REH cell (cell line): ENCODE data around the genes GALNT2, PGBD5 and COG2.

- PRO-cap: no peak
Measured at GRCh38 chr1:228933753-228934280, 198.5 kb downstream of the RHOU start.

DNA sequence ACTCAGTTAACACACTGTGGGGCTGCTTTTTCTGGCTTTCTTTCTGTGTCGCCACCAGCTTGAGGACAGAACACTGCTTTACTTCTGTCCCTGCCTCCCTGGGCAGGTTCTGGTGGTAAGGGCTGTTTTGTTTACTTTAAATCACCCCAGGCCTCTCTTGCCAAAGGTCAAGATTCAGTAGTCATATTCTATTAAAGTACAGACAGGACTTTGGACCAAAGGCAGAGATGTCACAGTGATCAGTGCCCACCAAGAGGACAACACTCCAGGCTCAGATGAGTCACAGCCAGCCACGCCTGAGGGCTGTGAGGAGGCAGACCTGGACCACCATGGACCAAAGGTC, 199.9 kb downstream of the RHOU start:
- PRO-cap: no peak

DNA sequence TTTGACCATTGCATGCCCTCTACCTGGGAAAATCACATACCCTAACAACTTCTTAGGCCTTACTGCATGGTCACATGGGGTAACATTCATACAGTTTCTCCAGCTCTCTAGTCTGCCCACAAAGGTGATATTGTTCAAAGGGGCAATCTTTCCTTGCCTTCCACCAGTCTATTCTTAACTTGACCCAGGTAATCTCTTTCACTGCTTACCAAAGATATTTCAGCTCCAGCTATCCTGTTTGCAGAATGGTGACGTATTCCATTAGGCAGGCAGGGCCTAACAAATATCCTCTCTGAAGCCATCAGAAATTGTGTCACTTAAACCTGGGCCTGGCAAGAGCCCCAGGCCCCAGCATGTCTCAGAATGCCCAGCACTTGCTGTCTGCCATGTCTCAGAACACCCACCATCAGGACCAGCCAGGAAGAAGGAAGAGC, 157.8 kb upstream of the RAB4A start:
- PRO-cap: no peak

DNA sequence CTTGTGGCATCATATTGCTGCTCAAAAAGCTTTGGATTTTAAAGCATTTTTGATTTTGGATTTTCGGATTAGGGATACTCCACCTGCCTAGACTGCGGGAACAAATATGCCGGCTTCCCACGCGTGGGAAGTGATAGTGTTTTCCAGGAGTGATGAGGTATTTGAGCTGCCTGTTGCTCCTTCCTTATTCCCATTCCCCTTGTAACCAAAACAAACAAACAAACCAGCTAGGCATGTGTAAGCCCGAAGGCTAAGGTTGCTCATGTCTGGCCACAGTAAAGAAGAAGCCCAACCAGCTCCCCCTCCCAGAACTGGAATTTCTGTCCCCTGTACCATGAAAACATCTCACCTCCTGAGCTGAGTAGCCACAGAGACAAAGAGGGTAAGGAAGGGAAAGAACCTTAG, 41.9 kb upstream of the RAB4A start:
- PRO-cap: no peak

GRCh38 chr1:229272118-229273047, 1.5 kb downstream of the RAB4A start:
- PRO-cap: no peak

GRCh38 chr1:229341782-229342831, 740 bp downstream of the CCSAP start:
- PRO-cap: bidirectional peak, plus-strand start at chr1:229342038, minus-strand start at chr1:229342087; bidirectional peak, plus-strand start at chr1:229342741, minus-strand start at chr1:229342405

DNA sequence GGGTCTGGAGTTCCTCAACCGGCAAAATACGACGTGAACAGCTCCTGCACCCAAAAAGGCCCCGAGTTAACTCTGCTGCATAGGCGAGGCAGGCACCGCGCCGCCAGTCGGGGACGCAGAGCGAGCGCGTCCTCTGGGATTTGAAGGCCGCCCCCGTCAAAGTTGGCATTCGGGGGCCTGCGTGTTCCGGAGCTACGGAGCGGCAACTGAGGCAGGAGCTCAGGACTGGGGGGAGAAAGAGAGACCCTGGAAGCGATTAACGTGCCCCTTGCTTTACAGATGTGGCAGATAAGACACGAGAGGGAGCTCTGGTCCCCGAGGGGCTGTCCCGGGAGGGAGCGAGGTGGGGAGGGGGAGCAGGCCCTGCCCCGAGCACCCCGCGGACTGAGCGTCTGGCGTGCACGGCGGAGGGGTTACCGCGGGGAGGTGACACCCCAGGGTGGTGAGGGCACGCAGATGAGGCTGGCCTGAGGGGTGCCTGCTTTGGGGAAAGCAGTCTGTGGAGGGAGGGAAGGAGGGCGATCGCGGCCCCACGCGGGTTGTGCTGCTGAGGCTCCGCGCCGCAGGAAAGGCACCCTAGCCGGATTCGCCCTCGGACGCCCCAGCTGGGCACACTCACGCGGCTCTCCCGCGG, 26.6 kb downstream of the ACTA1 start:
- PRO-cap: no peak

DNA sequence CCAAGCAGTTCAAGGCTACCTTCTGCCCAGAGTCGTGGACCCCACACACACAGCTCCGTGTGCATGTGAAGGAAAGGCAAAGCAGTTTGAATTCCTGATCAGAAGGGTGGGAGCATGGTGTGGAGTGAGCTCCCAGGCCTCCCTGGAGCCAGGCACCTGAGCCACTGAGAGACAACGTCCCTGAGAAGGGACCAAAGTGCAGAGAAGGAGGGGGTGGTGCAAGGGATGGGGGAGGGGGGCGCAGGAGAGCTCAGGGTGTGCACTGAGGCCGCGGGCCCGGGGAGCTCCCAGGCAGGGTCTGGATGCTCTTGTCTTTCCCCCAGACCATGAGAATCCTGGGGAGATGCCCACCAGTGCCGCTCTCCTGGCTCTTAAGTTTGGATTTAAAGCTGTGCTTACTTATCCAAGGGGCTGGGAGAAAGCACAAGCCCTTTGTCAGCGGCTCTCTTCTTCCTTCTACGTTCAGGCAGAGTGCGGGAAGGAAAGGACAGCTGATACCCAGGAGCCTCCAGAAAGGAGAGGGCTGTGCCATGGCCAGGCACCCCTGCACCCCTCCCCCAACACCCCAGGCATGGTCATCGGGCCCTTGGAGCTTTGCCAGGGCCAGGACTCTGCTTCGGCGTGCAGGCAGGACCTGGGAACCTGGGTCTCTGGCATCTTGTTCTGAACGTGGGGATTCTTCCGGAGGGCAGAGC, 24.1 kb downstream of the ACTA1 start:
- PRO-cap: no peak

- PRO-cap: no peak
Measured at GRCh38 chr1:229436215-229436730, 2.4 kb upstream of the ACTA1 start.

GRCh38 chr1:229694175-229694861, 68.3 kb downstream of the URB2 start:
- PRO-cap: bidirectional peak, plus-strand start at chr1:229694618, minus-strand start at chr1:229694392

GRCh38 chr1:229753680-229754273, 127.7 kb downstream of the URB2 start:
- PRO-cap: unidirectional peak, plus-strand start at chr1:229753957

DNA sequence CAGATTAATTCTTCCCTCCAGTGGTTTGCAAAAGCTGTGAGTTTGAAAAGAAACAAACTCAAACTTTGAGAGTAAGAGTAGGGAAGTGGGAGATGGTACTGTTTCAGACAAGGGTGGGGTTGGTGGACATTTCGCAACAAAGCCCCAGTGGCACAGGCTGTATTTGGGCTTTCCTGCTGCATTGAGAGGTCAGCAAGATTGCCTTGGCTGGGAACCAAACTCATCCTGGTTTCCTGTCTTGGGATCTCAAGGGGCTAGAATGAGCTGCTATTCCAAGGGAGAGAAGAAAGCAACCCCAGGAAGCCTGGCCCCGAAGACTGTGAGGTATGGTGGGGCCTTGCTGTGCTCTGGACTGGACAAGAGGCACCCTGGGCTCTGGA, 64.6 kb upstream of the GALNT2 start:
- PRO-cap: no peak

GRCh38 chr1:230066323-230067431, at the start of gene GALNT2:
TSS of gene GALNT2 (plus strand) at chr1:230067238.
- PRO-cap: bidirectional peak, plus-strand start at chr1:230067238, minus-strand start at chr1:230067077

- PRO-cap: no peak
Measured at GRCh38 chr1:230163235-230163639, 96.2 kb downstream of the GALNT2 start.

- PRO-cap: no peak
Measured at GRCh38 chr1:230168515-230169303, 101.7 kb downstream of the GALNT2 start.

DNA sequence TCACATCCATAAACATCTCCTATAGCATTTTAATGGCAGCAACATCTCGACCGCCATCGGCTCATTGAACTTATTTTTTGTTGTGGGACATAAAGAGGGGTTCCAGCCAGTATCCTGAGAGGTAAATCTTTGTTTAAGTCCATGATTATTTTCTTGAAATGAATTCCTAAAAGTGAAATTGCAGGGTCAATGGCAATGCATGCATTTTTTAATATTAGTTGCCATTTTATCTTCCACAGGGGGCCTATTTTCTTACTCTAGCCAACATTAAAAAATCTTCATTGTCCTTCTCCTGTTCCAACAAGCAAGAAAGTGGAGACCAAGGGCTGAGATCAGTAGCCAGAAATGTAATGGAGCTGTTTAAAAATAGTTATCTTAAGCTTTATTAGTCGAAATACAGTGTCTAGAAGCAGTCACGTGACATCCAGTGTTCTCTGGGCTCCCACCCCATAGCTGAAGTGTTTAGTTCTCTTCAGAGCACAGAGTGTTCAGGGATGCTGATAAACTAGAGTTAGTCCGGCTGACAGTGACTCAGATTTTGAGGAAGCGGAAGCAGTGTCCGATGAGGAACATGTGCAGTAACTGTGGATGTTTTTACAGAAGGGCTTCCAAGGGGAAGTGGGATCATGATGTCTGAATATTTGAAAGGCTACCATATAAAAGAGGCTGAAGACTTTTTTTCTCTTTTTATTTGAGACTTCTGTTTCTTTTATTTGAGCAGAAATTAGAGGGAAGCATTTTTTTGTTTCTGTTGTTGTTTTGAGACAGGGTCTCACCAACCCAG, 123.9 kb downstream of the GALNT2 start:
- PRO-cap: no peak

DNA sequence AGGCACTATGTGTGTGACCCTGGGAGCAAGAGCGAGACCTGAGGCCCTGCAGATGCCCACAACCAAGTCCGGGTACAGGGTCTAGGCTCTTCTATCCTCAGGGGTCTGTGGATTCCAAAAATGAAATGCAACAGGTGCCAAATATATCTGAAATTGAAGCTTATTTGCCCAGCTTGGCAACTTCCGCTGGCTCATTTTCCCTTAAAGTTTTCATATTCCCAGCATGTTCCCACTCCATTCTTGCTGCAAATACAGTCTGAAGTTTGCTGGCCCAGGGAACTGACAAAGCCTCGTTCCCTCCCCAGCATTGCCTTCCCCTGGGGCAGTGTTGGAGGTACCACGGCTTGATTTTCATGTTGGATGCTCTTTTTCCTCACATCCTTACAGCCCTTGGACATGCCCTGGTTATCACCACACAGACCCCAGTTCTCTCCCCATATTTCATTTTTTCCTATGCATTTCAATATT, 177.6 kb downstream of the PGBD5 start:
- PRO-cap: no peak

GRCh38 chr1:230332436-230333333, 93.4 kb downstream of the PGBD5 start:
- PRO-cap: no peak

- PRO-cap: no peak
Measured at GRCh38 chr1:230425450-230426759, at the start of gene PGBD5. TSS of gene PGBD5 (minus strand) at chr1:230426332.

GRCh38 chr1:230642142-230643209, at the start of gene COG2:
TSS of gene COG2 (plus strand) at chr1:230642481.
- PRO-cap: bidirectional peak, plus-strand start at chr1:230642481, minus-strand start at chr1:230642283; unidirectional peak, plus-strand start at chr1:230642655; bidirectional peak, plus-strand start at chr1:230642838, minus-strand start at chr1:230642713